Measurements from ENCODE around the gene LYST.

GRCh38 chr1:235648286-235648817 is 1.2 kb downstream of the GNG4 start:
- PRO-cap: no peak

DNA sequence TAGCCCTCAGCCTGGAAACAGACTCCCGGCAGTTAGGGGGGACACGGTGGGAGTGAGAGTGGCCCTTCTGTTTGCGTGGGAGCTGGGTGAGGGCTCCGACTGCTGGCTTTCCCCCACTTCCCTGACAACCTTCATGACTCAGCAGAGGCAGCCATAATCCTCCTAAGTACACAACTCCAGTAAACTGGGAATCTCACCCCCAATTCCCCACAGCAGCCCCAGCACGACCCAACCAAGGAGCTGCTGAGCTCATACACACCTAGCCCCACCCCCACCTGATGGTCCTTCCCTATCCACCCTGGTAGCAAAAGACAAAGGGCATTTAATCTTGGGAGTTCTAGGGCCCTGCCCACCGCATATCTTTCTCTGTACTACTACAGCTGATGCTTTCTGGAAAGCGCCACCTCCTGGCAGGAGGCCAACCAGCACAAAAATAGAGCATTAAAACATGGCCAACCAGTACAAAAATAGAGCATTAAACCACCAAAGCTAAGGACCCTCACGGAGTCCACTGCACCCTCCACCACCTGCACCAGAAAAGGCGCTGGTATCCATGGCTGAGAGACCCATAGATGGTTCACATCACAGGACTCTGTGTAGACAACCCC is 21.0 kb downstream of the LYST start:
- PRO-cap: no peak

GRCh38 chr1:235859137-235859525 is 7.6 kb downstream of the LYST start:
- PRO-cap: no peak

GRCh38 chr1:235864677-235865687 is 1.7 kb downstream of the LYST start:
- PRO-cap: no peak

GRCh38 chr1:235866159-235867081 is at the start of gene LYST:
Gene LYST, minus strand, starts transcription at chr1:235866906.
- PRO-cap: unidirectional peak, plus-strand start at chr1:235866277; unidirectional peak, plus-strand start at chr1:235866562; bidirectional peak, plus-strand start at chr1:235867124, minus-strand start at chr1:235866942

DNA sequence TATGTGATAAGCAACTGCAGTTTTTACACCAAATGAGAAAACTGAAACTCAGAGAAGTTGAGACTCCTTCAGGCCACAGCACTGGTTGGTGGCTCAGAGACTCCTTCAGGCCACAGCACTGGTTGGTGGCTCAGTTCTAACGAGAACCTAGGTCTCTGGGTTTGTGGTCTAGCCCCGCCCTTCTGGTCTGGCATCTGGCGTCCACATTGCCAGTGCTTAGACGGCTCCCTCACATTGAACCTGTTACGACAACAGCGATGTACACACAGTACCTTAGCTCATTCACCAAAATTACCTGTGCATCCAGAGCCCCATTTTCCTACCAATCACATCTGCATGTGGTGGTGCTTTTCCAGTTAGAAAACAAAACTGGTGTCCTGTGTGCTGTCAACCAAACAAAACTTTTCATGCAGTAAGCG is 66.1 kb downstream of the NID1 start:
- PRO-cap: no peak

DNA sequence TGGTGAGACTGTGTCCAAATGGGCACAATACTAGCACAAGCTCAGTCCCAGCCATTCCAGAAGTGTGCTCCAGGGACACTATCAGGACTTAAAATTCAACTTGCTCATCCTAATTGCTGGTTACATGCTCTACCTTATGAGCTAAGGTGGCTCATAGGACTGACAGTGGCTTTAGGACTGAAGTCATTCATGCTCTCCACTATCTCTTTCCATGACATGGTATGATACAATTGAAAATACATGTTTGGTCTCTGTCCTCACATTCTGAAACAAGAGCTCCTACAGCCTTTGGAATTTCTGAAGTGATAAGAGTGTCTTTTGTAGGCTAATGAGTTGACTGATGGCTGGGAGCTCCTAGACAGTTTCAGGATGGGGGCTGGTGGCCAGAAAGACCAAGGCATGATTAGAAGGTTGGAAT is 22.4 kb downstream of the NID1 start:
- PRO-cap: no peak

GRCh38 chr1:236057907-236058463 is 6.9 kb downstream of the NID1 start:
- PRO-cap: no peak

GRCh38 chr1:236090828-236091174 is 25.9 kb upstream of the NID1 start:
- PRO-cap: no peak

DNA sequence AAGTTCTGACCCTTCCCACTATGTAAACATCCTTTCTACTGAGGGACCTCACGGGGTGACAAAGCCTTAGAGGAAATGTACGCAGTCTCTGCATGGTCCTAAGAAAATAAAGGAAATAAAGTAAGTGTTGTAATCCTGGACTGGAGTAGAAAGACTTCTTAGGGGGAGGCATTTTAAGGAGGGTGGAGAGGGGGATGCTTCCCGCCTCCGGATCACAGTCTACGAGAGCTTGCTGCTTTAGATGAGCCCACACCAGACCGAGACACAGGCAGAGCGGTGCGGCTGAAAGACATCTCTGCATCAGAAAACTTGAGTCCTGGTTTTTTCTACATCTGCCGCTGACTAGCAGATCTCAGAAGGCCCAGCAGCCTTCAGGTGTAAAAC is 22.3 kb upstream of the GPR137B start:
- PRO-cap: no peak

GRCh38 chr1:236163239-236163924 is 21.0 kb downstream of the GPR137B start:
- PRO-cap: no peak

- PRO-cap: no peak
These were observed 32.0 kb downstream of the GPR137B start for GRCh38 chr1:236174196-236174970.

DNA sequence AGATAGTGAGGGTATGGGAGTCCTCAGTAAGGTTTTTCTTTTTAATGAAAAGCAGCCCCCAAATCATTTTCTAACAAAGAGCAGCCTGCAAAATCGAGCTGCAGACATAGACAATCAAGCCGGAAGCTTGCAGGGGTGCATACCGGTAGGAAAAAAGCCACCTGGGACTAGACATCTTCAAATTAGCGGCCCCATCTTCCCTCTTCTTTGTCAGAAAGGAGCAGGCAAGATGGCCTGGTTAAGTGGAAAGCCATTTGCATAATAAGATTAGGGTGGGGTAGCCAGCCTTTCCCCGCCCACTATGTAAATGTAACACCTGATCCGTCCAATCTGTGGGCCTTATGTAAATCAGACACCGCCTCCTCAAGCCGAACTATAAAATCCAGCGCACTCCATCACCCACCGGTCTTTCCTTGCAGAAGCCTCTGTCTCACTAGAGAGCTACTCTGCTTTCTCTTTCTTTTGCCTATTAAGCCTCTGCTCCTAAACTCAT is 6.3 kb upstream of the ERO1B start:
- PRO-cap: no peak

- PRO-cap: no peak
These were observed 33.3 kb upstream of the LGALS8 start for GRCh38 chr1:236490544-236490865.

DNA sequence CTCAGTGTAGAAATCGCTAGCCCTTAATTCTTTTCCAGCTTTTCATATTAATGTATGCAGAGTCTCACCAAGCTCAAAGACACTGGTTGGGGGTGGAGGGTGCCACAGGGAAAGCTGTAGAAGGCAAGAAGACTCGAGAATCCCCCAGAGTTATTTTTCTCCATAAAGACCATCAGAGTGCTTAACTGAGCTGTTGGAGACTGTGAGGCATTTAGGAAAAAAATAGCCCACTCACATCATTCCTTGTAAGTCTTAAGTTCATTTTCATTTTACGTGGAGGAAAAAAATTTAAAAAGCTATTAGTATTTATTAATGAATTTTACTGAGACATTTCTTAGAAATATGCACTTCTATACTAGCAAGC is 25.7 kb downstream of the LGALS8 start:
- PRO-cap: no peak

DNA sequence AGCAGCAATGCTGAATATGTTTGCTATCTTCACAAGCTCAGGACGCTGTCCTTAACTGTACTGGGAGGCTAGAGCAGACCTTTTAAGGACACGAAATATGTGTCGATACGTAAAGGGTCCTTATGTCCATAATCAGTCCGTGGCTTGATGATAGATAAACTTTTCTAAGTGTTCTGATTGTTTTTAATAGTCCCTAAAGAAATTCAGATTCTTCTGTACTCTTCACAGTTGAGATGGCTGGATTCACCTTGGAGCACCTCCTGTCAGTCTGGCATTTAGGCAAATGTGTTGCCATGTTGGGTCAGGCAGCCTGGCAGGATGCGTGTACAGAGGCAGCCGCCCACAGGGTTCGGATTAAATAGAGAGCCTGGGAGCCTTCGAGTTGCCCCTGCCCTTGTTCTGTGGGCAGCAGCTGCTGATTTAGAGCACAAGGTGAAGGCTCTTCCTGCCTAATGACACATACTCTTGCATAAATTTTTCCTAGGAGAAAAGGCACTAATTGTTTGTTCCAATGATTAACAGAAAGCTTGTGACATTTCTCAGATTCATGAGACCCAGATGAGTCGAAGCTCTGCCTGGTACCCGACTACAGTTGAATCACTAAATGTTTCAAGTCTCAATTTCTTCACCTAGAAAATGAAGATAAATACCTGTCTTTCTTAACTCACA is 3.7 kb downstream of the ACTN2 start:
- PRO-cap: no peak

GRCh38 chr1:236739228-236739683 is 53.0 kb downstream of the ACTN2 start:
- PRO-cap: no peak

DNA sequence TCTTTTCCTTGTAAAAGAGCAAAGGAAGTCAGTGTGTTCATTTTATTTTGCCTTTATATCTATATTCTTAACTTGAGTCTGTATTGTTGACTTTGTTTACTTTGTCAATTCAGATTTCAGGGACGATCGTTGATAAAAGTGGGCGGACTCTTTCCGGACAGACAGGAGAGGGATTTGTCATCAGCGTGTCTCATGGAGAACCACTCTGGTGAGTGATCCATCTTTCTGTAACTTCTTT is 21.2 kb downstream of the MTR start:
- PRO-cap: no peak

DNA sequence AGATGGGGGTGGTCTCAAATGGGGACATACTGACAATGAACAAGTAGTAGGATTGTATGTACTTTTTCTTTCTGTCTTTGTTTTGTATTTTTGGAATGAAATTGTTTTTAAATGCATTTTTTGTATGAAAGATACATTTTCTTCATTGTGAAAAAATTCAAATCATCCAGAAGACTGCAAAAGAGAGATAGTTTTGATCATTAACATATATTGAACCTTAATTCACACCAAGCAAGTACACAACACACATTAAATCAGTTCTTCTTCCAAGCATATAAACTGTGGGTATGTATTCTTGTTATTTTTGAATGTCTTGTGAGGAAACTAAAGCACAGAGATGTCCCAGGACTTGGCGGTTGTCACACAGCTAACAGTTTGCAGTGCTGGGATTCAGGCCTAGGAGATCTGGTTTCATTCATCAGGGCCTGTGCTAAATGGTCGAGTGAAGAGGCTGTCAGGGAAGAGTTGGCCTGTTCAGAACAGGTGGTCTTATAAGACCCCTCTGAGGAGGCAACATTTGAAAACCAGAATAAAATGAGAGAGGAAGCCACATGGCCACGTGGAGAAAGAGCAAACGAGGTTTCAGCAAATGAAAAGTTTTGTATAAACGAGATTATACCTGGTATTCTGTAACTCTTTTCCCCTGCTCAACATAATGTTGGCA is 45.1 kb downstream of the MTR start:
- PRO-cap: no peak

DNA sequence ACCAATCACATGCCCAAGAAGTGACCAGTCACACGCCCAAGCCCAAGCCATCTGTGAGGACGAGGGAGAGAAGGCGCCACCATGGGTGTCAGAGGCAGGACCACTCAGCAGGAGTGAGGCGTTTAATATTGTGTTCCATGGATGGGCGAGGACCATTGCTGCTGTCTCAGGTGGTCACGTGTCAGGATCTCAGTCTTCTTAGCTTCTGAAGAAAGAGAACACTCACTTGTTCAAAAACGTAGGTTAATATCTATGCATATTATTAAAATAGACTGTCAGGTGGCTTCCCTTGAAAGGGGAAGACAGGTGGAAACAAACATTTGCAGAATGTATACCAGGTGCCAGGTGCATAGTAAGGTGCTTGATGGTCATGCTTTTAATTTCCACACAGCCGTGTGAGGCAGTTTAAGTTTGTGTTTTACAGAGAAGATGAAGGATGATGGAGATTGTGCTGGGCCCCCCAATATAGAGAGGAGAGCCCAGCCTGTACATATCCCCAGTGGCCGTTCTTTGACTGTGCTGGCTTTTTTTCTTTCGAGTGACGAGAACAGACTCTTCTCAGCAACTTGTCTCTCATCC is 96.4 kb downstream of the MTR start:
- PRO-cap: no peak

Measured in duodenum (tissue), 1 donor.